Esophagus muscularis mucosa (tissue), 4 donors: ENCODE data around the genes SETD4 and CBR3.

GRCh38 chr21:34924744-34925334 lies 124.3 kb downstream of the RUNX1 start:
- PRO-cap = no peak
- RAMPAGE, long total RNA, 4 experiments = no peak in any of the 4 experiments

- PRO-cap = no peak
- RAMPAGE, long total RNA, 4 experiments = no peak in any of the 4 experiments
These were observed 29.7 kb downstream of the RUNX1 start for GRCh38 chr21:35019350-35019930.

DNA sequence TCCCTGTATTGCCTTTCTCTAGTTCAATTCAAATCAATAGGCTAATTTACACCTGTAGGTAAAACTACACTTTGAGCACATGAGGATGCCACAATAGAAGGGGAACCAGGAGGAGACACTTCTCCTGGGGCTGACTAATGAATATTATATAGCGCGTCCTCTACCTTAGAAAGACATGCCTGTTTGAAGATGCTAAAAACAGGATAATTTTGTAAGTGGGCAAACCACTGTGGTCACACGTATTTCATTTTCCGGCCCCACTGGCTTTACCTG lies 963 bp upstream of the RUNX1 start:
- PRO-cap = no peak
- RAMPAGE, long total RNA, 4 experiments = no peak in any of the 4 experiments

DNA sequence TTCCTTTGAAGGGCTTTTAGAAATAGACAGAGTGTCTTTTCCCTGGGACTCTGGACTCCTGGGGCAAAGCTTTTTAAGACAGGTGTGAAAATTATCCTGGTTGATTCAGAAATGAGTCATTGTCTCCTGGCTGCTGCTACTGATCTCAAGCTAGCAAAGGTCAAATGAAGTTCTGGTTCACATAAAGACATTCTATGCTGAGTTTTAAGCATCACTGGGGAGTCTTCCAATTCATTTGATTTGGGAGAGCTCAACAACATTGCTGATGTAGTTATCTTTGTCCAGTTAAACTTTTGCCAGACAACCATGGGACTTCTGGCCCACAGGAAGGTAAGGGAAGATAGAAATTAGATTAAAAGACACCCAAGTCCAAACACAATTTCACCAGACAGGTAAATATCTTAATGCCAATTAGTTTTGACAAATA lies 141.4 kb upstream of the RUNX1 start:
- PRO-cap = no peak
- RAMPAGE, long total RNA, 4 experiments = no peak in any of the 4 experiments

DNA sequence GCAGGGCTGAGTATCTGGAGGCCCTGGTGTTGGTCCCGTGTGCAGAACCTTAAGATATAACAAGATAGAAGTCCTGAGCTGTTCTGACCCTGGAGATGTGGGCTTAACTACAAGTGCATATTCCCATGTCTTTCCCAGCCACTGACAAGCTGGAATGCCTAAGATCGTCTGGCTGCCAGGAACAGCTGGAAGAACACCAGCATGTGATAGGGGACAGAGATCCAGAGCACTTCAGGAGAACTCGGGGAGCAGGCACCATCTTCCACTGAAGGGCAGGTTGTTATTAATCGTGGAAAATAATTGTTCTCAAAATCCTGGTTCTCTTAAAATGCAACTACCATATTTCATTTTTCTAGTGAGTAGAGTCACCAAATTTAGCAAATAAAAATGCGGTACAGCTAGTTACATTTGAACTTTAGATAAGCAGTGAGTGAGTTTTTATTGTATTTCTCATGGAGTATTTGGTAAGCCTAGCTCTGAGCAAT lies 420.0 kb upstream of the RUNX1 start:
- PRO-cap = no peak
- RAMPAGE, long total RNA, 4 experiments = no peak in any of the 4 experiments

DNA sequence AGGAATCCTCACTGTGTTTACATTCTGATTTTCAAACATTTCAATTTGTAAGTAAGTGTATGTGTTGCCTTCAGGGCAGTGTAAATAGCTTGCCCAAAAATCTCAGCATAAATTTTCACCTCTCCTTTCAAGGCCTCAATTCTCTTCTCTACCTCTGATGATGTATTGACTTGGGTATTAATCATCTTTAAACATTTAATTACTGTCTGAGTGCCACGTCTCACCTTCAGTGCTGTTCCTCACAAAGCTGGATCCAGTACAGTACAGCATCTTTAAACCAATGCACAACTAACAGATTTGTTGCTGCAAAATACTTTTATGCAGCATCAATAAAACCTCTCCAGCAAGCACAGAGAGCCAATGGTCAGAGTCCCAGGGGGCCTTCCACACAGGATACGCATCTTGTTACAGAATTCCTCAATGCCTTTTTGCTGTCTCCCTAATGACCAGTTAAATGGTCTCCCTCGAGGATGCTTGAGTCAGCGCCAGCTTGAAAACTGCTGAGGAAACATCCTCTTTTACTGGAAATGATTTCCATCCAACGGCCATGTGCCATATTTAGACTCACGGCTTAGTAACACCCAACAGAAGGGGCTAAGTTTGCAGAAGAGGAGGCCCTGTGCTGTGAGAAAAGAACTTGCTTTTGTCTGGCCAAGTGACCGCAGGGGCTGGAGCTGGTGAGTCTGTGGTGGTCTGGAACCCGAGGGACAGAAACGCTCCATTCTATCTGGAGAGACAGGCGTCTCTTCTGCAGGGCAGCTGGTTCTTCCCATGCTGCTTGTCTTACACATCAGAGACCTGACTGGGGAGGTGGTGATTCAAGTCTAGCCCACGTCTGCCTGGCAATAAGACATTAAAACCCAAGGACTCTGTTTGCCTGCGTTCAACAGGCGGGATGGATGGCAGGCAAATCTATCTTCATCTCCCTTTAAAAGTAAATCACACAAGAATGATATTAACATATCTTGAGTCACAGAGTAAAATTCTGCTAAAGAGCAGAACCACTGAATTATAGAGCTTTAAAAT lies 496.4 kb downstream of the SETD4 start:
- PRO-cap = unidirectional peak, plus-strand start at position 597 of the sequence
- RAMPAGE, long total RNA, 4 experiments = no peak in any of the 4 experiments

DNA sequence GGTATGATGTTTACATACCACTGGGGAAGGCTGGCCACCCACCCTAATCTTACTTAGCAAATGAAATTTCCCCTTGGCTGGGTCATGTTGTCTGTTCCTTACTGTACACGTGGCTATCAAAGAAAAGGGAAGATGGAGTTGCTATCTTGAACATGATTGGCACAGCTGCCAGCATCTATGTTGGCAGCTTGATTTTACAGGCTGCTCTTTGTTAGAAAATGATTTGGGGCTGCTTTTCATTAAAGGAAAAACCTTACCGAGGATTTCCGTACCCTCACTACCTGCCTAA lies 96.3 kb downstream of the SETD4 start:
- PRO-cap = no peak
- RAMPAGE, long total RNA, 4 experiments = no peak in any of the 4 experiments

DNA sequence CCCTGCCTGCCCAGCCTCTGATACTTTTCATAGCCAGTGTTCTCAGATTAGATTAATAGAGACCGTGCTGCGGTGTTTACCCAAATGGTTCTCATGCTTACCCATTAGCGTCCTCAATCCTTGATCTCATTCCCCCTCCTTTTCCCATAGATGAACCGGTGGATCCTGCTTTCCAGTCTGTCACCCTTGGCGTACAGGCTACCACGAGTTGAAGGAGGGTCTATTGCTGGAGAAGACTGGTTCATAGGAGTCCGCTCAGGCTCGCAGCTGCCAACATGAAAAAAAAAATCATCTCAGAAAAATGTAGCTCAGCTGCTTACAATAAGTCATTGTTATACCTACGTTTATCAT lies 78.7 kb downstream of the SETD4 start:
- PRO-cap = no peak
- RAMPAGE, long total RNA, 4 experiments = no peak in any of the 4 experiments

- PRO-cap = bidirectional peak, plus-strand start at chr21:36060604, minus-strand start at chr21:36060314
- RAMPAGE, long total RNA, 4 experiments = start-site peak on the minus strand in 4 of 4 experiments, at chr21:36060306-36060528 at its widest, 17 to 164 reads per replicate
These were observed at the start of gene SETD4 for GRCh38 chr21:36060163-36061300. Gene SETD4, minus strand, starts transcription at chr21:36060526.

DNA sequence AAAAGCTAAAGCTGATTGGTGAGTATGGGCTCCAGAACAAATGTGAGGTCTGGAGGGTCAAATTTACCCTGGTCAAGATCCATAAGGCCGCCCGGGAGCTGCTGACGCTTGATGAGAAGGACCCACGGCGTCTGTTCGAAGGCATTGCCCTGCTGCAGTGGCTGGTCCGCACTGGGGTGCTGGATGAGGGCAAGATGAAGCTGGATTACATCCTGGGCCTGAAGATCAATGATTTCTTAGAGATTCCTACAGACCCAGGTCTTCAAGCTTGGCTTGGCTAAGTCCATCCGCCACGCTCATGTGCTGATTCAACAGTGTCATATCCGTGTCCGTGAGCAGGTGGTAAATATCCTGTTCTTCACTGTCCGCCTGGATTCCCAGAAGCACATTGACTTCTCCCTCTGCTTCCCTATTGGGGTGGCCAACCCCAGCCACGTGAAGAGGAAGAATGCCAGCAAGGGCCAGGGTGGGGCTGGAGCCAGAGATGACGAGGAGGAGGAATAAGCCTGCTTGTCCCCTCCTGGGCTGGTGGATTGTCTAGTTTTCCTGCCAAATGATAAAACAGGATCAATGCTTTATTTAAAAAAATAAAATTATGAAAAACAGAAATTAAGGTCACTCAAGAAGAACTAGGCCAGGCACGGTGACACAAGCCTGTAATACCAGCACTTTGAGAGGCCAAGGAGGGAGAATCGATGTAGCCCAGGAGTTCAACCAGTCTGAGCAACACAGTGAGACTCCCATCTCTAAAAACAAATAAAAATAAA lies 2.2 kb upstream of the CBR3 start:
- PRO-cap = bidirectional peak, plus-strand start at position 481 of the sequence, minus-strand start at position 372 of the sequence
- RAMPAGE, long total RNA, 4 experiments = no peak in any of the 4 experiments

DNA sequence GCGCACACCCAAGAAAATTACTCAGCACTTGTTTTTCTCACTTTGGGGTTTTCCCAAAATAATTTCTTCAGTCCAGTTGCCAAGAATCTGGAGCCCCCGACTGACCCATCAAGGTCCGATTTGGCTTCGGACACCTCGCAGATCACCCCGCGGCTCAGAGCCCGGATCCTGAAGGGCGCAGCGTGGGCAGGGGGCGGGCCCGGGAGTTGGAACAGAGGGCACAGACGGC lies 180 bp upstream of the CBR3 start:
- PRO-cap = bidirectional peak, plus-strand start at position 84 of the sequence, minus-strand start outside the sequence; bidirectional peak, plus-strand start outside the sequence, minus-strand start at position 170 of the sequence
- RAMPAGE, long total RNA, 4 experiments = no peak in any of the 4 experiments

DNA sequence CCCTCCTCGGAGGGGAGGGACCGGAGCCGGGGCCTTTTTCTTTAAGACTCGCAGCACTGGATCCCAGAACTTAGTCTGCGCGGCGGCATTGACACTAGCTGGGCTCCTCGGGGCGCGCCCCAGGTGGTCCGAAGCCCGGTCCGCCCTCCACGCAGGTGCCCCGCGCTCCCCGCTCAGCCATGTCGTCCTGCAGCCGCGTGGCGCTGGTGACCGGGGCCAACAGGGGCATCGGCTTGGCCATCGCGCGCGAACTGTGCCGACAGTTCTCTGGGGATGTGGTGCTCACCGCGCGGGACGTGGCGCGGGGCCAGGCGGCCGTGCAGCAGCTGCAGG lies at the start of gene CBR3:
Gene CBR3, plus strand, starts transcription at position 66 of the 333 bp plus-strand sequence.
- PRO-cap = bidirectional peak, plus-strand start at position 73 of the sequence, minus-strand start outside the sequence
- RAMPAGE, long total RNA, 4 experiments = start-site peak on the plus strand in 1 of 4 experiments, centred at position 72 of the sequence, 84 reads per replicate

- PRO-cap = no peak
- RAMPAGE, long total RNA, 4 experiments = no peak in any of the 4 experiments
These were observed 6.6 kb downstream of the CBR3 start for GRCh38 chr21:36141333-36142054.

DNA sequence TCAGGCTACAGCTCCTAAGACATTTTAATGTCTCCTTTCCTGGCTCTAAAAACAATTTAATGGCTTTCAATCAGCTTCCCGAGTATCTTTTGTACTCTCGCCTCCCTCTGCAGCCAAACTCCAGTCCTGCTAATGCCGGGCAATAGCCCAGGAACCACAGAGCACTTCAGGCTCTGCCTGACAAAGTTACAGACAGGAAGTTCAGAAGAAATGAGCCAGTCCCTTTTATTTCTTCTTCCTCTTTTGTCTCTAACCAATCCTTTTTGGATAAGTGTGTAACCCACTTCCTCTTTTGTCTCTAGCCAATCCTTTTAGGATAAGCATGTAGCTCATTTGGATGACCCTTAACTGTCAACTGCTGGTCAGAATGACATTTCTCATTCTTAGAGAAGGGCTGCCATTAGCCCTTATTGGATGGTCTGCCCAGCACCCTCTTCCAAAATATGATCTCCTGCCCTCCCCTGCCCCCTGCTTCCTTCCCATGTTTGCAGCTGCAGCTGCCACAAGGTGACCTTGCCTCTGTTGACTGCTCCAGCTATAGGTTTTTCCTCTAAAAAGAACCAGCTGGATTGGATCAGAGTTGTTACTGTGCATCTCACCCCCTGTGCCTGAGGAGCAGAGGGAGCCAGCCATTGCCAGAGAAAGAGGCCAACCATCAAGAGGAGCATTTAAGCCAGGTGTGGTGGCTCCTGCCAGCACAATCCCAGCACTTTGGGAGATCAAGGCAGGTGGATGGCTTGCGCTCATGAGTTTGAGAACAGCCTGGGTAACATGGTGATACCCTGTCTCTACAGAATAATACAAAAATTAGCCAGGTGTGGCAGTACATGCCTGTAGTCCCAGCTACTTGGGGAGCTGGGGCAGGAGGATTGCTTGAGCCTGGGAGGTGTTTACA lies 6.2 kb upstream of the DOP1B start:
- PRO-cap = unidirectional peak, minus-strand start at position 201 of the sequence
- RAMPAGE, long total RNA, 4 experiments = no peak in any of the 4 experiments

DNA sequence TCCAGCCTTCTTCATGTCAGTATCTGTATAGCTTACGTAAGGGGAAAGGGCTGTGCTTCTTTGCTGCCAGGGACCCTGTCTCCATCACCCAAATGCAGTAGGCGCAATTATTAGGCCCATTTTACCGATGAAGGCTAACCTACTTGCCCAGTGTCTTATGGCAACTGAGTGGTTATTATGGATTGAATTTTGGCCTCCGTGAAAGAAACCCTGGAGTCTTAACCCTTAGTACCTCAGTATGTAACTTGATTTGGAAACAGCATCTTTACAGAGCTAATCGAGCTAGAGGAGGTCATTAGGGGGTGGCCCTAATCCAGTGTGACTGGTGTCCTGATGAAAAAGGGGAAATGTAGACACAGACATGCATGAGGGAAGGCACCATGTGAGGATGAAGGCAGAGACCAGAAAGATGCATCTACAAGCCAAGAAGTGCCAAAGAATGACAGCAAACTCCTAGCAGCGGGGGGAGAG lies 14.6 kb downstream of the DOP1B start:
- PRO-cap = no peak
- RAMPAGE, long total RNA, 4 experiments = no peak in any of the 4 experiments

- PRO-cap = no peak
- RAMPAGE, long total RNA, 4 experiments = no peak in any of the 4 experiments
These were observed 73.8 kb downstream of the DOP1B start for GRCh38 chr21:36230210-36231050.

DNA sequence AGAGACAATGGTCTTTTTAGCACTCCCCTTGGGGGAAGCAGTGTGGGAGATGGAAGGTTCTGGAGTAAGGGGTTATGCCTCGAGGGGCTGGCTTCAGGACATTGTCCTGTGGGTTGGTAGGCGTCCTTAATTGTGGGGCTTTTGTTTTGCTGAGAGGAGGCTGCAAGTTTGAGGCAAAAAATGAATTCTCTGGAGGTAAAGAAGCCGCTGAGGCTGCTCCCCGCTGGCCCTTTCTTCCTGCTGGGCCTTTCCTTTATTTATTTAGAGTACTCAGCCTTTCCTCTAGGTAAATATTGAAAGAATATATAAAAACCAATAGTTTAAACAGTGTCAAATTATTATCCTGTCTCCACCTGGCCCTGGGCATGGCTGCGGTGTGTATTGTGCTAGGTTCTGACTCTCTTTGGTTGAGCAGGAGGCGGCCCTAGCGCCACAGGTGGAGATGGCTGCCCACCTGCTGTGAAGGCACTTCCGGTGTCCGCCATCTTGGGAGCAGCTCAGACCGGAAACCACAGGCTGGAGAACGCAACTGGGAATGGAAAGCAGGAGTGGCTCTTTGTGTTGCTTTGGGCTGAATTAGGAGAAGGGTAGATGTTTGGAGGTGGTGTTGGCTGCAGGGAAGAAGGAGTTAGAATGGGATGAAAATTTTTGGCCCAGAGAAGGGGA lies 29.0 kb upstream of the CLDN14 start:
- PRO-cap = no peak
- RAMPAGE, long total RNA, 4 experiments = no peak in any of the 4 experiments

GRCh38 chr21:36751303-36752168 lies 52.6 kb downstream of the SIM2 start:
- PRO-cap = no peak
- RAMPAGE, long total RNA, 4 experiments = no peak in any of the 4 experiments

DNA sequence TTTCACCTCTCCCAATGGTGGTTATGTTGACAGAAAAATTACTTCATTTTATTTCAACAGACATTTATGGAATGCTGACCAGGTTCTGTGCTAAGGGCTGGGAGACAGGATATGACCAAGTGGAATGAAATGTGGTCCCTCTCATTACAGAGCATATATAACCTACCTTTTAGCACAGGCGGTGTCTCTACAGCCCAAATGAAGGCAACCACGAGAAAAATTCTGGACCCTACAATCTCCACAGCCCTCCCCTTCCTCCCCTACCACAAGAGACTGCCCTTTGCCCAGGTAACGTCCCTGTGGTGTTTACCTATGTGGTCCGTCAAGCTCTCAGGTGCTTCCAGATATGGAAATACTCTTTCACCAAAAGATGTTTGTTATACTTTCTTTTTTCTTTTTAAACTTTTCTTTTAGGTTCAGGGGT lies 105.5 kb downstream of the HLCS start:
- PRO-cap = no peak
- RAMPAGE, long total RNA, 4 experiments = no peak in any of the 4 experiments

- PRO-cap = no peak
- RAMPAGE, long total RNA, 4 experiments = no peak in any of the 4 experiments
These were observed 12.6 kb downstream of the PIGP start for GRCh38 chr21:37060077-37060835.